Mucosa of descending colon (tissue), 1 donor: Measurements from ENCODE around the genes DTD1 and NAA20.

GRCh38 chr20:17925056-17925703 is 43.4 kb downstream of the SNX5 start:
- PRO-cap = bidirectional peak, plus-strand start at chr20:17925329, minus-strand start at chr20:17925245; bidirectional peak, plus-strand start at chr20:17925361, minus-strand start at chr20:17925364

DNA sequence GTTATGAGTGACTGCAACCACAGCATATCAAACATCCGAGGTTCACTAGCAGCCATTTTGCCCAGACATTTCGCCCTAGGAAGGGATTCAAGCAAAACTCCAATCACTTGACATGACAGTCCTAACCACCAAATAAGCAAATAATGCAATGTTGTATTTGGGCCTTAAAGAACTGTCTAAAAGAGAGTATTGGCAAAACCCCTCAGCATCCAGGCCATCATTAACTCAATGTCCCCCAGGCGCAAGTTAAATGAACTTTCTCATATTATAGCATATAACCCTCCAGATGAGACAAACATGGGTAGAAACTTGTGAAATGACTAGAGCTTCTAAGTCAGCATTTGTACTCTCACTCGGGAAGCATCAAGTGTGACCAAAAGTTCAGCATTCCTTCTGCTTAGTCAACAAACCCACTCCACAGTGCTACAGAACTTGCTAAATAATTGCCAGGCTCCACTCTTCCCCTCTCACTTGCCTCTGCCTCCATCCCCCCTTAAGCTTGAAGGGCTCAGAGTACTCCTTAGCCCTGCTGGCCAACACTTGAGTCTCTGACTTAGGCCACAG is 9.1 kb downstream of the SNX5 start:
- PRO-cap = no peak

GRCh38 chr20:18005224-18006526 is 36.9 kb downstream of the MGME1 start:
- PRO-cap = no peak

DNA sequence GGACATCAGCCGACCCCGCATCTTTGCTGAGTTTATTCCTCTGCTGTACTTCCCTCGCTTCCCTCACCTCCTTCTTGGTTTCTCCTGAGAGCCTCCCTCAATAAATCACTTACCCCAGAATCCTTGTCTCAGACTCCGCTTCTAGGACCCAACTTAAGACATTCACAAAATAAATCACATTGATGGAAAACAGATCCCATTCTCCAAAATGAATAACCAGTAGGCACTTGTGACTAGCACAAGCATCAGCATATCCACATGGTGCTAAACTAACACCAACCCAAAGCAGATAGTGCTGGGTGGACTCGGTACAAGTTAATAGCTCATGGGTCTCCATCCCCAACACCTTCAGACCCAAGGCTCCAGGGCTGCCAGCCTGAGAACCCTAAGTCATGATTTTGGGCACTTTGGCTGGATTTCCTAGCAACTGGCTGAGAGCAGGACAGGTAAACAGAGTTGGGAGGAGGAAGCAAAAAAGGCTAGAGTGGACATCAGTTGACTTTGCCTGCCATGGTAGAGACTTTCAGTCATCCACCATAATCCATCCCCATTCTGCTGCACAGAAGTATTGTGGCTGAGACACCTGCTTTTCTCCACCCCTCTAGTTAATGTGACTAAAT is 39.2 kb downstream of the OVOL2 start:
- PRO-cap = no peak

- PRO-cap = unidirectional peak, plus-strand start at chr20:18055471
Measured at GRCh38 chr20:18055292-18055551, 2.5 kb downstream of the OVOL2 start.

GRCh38 chr20:18057220-18057402 is 605 bp downstream of the OVOL2 start:
- PRO-cap = unidirectional peak, plus-strand start at chr20:18057283

- PRO-cap = no peak
Measured at GRCh38 chr20:18328891-18329158, 40.5 kb downstream of the ZNF133 start.

DNA sequence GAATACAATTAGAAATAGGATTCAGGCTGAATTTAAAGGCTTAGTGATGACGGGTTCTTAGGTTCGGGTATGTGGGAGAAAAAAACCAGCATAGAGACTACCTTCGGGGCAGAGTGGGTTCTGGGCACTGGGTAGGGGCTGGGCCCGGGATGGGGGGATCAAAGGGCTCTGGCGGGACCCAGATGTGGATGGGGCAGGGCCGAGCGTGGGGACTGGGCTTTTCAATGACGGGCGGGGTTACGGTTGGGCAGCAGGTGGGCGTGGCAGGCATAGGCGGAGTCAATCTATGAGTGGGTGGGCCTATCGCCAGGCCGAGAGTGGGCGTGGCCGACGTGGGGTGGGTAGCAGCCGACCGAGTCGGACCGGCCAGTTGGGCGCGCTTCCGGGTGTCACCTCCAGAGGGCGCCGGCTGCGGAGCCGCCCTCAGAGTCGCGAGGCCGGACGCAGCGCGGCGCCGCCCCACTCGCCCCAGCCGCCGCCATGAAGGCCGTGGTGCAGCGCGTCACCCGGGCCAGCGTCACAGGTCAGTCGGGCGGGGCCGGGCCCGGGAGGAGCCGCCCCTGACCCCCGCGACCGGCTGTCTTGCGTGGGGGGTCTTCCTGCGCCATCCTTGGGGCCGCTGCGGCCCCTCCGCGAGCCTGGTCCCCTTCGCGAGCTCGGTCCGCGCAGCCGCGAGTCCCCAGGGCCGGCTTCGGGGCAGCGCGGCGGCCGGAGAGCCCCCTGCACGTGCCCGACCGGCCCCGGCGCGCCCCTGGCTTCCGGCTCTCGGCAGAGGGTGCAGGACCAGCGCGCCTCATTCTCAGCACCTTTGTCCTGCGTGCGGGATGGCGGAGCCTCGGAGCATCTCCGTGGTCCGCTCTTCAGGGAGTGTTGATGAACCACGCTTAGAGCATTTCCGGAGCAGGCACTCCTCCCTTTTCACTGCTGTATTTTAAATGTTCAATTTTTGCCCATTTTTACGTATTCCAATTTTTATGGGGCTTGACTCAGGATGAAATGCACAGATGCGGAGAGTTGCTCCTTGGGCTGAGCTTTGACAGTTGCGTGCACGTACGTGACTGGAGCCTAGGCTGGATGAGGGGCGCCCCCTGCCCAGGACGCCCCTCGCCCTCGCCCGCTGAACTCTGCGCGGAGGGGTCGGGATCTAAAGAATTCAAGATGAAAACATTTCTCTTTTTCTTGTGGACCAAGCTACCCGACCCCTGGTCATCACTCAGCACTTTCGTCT is at the start of gene DTD1:
TSS of gene DTD1 (plus strand) at position 462 of the 1,228 bp plus-strand sequence.
- PRO-cap = bidirectional peak, plus-strand start at position 398 of the sequence, minus-strand start at position 214 of the sequence; unidirectional peak, plus-strand start at position 398 of the sequence; bidirectional peak, plus-strand start at position 527 of the sequence, minus-strand start at position 482 of the sequence

GRCh38 chr20:18795465-18795728 is 18.2 kb upstream of the SCP2D1 start:
- PRO-cap = no peak

DNA sequence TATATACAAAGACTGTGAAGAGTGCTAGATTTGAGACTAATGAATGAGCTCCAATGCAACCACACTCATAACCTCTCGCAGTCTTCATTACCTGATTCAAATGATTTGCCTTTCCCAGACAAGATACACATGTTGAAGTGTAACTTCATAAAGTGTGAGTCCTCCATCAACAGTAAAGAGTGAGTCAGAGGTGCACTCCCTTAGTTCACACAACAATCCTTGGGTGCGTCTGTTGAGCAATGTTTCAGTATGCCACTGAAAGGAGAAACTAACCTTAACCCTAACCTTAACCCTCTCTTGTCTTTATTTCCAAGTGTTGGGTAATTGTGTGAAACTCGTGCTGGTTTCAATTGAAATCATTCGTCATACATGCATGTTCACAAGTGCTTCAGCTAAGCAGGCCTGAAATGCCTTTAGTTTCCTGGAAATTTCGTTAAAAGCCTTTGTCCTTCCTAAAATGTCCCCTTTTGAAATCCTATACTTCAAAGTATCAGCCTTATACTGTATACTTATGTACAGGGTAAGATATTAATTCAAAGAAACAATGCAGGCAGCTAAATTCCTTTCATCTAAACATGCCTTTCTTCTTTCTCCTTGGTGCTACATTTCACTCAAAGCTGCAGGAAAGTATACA is 20.9 kb upstream of the RIN2 start:
- PRO-cap = unidirectional peak, minus-strand start at position 102 of the sequence

GRCh38 chr20:19751026-19751658 is 6.9 kb upstream of the RIN2 start:
- PRO-cap = bidirectional peak, plus-strand start at chr20:19751256, minus-strand start at chr20:19751250

- PRO-cap = bidirectional peak, plus-strand start at chr20:19889215, minus-strand start at chr20:19889221; bidirectional peak, plus-strand start at chr20:19889691, minus-strand start at chr20:19889602; unidirectional peak, minus-strand start at chr20:19889746
Measured at GRCh38 chr20:19888771-19889899, 128.0 kb upstream of the NAA20 start.

GRCh38 chr20:19935630-19936341 is 81.4 kb upstream of the NAA20 start:
- PRO-cap = unidirectional peak, plus-strand start at chr20:19936089; unidirectional peak, plus-strand start at chr20:19936150

DNA sequence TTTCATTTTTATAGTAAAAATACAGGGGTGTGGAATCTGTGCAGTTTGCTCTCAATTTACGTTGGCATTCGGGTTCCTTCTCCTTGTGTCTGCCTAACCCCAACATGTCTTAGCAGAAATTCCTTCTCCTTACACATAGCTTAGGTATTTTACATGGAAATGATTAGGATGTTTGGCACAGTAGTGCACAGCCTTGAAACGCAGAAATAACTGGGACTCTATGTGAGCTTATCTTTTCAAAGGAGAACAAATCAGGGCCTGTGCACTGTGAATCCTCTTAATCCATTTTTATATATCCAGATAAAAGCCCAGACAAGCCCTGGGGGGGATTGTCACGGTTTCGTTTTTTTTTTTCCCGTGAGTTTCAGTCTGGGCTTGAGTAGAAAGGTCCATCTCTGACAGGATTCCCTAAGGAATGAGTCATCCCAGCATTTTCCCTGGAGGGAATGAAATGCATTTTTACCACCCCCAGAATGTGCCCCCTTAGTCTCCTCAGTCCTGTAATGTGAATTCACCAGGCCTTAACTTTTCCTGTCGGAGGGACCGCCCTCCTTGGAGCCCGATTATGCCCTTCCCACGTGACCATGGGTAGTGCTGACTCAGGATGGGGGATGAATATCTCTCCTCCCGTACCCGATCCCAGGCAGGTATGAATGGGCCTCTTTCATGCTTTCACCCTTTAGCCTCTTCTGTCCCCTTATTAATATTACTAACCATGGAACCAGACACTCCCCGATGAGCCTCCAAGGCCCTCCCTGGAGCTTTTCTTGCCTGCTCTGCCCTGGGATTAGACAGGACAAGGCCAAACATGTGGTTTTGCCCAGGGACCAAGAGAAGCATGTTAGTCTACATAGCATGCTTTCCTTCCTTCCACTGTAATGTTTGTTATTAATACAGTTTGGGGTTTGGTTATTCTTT is 24.0 kb upstream of the NAA20 start:
- PRO-cap = no peak

- PRO-cap = bidirectional peak, plus-strand start at chr20:20017346, minus-strand start at chr20:20017179
Measured at GRCh38 chr20:20016727-20018002, at the start of gene NAA20. TSS of gene NAA20 (plus strand) at chr20:20017362.

- PRO-cap = no peak
Measured at GRCh38 chr20:20036847-20037691, 15.2 kb downstream of the CRNKL1 start.

DNA sequence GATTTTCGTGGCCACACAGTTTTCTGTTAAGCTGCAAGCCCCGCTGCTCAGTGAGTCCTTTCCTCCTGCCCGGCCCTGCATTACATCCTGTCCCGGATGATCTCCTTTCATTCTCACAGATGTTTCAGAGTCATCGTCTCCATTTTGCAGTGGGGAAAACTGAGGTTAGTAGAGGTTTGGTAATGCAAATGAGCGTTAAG is 155.5 kb downstream of the CFAP61 start:
- PRO-cap = no peak

DNA sequence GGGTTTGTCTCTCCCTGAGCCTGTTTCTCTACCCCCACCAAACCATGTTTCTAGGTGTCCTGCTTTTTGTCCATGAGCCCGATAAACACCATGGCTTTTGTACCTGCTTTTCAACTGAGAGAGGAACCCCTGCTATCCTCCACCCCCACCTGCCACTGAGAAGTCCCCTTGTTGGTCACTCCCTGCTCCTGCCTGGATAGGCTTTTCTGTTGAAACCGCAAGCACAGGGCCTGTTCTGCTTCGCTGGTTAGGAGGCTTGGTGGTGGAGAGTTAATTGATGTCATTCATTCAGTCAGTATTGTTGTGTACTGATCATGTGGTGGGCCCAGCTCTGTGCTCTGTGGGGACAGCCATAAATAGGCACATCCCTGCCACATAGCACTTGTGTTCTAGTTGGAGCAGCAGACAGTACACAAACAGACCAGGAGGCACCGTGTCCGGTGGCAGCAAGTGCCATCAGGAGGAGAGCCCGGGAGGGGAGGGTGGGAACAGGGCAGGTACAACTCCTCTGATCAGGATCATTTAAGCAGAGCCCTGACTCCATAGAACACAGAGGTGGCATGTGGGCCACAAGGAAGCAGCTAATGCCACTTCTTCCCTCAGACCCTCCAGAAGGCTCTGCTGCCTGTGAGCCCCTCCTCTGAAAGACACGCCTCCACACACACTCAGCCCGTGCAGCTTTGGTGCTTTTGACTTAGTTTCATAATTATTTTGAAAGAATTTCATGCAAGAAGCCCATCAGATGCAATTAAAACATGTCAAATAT is 155.2 kb upstream of the INSM1 start:
- PRO-cap = no peak

GRCh38 chr20:20366478-20367153 is 1.3 kb upstream of the INSM1 start:
- PRO-cap = no peak

GRCh38 chr20:20402866-20403489 is 35.1 kb downstream of the INSM1 start:
- PRO-cap = no peak